Left ventricle myocardium (tissue), 1 donor: ENCODE measurements around a stretch of chr4.

GRCh38 chr4:147793687-147794204, 61.9 kb downstream of the ARHGAP10 start:
- PRO-cap = no peak

GRCh38 chr4:147846893-147847542, 115.1 kb downstream of the ARHGAP10 start:
- PRO-cap = no peak

DNA sequence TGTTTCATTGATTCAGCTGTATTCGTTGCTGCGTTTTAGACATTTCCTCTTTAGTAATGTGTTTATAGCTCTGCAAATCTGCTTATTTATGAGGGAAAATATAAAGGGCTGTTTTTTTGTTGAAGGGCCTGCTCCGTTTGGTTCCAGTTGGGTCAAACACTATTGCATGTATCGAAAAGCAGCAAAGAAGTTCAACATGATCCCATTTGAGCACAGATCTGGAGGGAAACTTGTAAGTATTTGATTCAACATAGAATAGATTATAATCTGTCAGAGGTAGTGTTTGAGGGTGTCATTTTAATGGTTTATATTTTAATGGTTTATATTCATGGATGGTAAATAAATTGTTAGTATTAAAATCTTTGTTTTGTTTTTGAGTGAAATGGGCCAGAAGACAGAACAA, 147.2 kb downstream of the ARHGAP10 start:
- PRO-cap = no peak

DNA sequence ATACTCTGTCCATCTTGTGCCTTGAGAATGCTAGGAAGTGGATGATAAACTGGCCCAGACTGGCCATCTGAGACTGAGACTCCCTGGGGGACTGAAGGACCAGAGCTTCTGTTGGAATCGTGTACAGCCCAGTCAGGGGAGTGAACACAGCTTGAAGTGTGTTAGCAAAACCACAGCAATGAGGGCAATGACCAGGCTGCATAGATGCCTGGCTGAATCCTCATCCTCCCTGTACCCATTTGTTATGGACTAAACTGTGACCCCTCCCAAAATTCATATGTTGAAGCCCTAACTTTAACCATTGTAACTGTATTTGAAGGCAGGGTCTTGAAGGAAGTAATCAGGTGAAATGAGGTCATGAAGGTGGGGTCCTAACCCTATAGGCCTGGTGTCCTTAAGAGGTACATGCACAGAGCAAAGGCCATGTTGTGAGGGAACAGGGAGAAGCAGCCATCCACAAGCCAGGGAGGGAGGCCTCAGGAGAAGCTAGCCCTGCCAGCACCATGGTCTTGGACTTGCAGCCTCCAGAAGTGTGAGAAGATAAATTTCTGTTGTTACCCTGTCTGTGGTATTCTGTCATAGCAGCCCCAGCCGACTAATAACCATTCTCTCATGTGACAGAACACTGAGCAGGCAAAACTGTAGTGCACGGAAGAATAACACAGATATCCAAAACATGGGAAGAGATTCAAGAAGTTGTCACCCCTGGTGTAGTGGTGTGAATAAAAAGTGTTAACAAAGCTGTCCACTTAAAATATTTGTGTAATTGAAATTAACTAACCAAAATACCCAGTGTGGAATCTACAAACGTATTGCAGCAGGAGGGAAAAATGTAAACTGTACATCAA, 264.8 kb downstream of the ARHGAP10 start:
- PRO-cap = no peak

DNA sequence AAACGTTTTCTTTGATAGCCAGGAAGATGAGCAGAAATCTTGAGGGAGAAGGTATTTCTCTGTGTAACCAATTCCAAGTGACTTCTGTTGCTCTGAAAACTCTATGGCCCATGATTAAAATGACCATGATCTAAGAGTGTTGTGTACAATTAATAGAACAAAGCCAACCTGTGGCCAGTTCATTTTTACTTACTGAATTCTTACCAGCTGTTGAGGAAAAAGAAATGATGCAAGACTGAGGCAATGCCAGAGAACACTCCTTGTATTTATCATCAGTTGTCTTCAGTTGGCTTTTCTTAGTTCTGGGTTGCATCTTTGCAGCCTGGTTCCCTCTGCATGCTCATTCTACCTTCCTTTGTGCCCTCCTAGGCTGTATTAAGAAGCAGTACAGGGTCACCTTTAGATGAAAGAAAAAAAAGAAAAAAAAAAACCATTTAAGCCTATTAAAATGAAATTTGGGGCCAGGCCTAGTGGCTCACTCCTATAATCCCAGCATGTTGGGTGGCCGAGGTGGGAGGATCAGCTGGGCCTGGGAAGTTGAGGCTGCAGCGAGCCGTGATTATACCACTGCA, 298.7 kb downstream of the ARHGAP10 start:
- PRO-cap = no peak

DNA sequence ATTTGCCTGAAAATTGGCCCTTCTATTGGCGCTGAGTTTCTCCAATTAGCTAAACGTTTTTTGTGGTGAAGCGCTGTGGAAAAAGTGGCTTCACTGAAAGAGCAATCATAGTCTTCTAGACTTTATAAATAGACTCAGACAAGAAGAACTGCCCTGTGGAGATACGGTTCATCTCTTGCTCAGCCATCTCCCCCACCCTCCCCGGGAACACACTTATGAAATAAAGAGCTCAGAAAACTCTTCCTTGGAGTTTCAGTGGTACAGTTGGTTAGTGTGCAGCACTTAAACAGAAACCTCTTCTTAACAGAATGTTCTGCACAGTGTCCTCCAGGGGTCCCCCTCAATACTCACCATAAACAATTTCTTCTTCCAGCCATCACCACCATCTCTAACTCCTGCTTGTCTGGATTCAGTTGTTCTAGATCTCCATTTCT, 313.0 kb downstream of the ARHGAP10 start:
- PRO-cap = no peak

GRCh38 chr4:148434081-148434577, 8.1 kb downstream of the NR3C2 start:
- PRO-cap = no peak

- PRO-cap = bidirectional peak, plus-strand start at chr4:148445403, minus-strand start at chr4:148445322; bidirectional peak, plus-strand start at chr4:148445651, minus-strand start at chr4:148445567
Measured at GRCh38 chr4:148445220-148446037, 3.2 kb upstream of the NR3C2 start.

GRCh38 chr4:148680298-148681013, 238.2 kb upstream of the NR3C2 start:
- PRO-cap = no peak

DNA sequence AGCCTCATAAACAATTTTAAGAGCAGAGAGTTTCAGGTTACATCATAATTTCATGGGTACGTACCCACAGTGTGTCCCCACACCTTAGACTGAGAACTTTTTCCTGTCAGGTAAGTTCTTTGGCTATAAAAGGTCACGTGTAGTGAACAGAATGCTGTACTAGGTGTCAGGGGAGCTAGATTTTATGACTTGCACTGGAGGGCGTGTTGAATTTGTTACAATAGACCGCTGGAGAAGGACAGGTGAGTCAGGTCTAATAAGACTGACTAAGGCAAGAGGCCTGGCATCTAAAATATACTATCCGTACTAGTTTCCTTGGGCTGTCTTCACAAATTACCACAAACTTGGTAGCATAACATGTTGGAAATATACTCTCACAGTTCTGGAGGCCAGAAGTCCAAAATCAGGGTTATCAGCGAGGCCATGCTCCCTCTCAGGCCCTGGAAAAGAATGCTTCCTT, 511.9 kb upstream of the NR3C2 start:
- PRO-cap = no peak

- PRO-cap = no peak
Measured at GRCh38 chr4:150390369-150390782, 191.6 kb upstream of the MAB21L2 start.

- PRO-cap = no peak
Measured at GRCh38 chr4:150546324-150546728, 35.6 kb upstream of the MAB21L2 start.

DNA sequence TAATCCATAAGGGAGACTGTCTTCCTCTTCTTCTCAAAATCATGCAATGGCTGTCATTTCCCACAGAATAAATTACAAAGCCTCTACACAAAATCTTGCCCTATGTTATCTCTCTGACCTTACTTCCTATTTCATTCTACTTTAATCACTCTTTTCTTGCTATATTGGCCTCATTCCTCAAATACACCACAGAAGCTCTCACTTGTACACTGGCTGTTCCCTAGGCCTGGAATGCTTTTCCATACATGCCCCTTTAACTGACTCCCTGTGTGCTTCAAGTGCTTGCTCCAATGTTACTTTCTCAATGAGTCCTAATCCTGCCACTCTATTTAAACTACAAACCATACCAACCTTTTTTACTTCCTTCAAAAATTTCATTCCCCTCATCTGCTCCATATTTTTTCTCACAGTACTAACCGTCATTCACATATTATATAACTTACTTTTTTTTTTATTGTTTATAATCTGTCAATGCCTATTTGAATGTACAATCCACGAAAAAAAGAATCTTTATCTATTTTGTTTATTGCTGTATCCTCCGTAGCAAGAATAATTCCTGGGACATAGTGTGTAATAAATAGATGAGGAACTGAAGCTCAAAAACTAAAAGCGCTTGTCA, 177.4 kb downstream of the MAB21L2 start:
- PRO-cap = no peak

DNA sequence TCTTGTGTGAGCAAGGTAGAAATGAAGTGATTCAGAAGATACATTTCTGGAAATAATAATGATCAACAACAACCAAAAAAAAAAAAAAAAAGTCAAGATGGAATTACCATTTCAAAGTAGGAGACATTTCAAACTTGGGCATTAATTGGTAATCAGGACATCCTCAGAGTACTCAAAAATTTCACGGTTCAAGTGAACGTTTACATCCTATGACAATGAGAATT, 19.2 kb downstream of the LRBA start:
- PRO-cap = no peak

DNA sequence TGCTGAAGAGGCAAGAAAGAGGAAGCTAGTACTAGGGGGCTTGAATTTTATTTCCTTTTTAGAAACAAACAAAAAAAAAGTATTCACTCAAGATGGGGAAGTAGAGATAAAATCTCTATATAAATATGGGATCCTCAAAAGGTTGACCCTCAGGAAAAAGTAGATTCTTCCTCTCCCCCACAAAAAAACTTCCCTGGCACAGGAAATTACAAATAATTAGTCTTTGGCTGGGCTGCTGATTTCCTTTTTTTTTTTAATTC, 16.0 kb downstream of the LRBA start:
- PRO-cap = no peak

DNA sequence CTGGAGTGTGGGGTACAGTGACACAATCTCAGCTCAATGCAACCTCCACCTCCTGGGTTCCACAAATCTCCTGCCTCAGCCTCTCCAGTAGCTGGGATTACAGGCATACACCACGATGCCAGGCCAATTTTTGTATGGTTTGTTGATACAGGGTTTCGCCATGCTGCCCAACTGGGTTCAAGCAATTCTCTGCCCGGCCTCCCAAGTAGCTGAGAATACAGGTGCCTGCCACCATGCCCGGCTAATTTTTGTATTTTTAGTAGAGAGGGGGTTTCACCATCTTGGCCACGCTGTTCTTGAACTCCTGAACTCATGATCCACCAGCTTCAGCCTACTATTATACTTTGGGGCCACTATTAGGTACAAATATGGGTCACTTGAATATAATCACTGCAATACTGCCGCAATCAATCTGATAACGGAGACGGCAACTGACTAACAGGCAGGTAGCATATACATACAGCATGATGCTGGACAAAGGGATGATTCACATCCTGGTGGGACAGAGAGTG, 11.1 kb downstream of the LRBA start:
- PRO-cap = no peak

DNA sequence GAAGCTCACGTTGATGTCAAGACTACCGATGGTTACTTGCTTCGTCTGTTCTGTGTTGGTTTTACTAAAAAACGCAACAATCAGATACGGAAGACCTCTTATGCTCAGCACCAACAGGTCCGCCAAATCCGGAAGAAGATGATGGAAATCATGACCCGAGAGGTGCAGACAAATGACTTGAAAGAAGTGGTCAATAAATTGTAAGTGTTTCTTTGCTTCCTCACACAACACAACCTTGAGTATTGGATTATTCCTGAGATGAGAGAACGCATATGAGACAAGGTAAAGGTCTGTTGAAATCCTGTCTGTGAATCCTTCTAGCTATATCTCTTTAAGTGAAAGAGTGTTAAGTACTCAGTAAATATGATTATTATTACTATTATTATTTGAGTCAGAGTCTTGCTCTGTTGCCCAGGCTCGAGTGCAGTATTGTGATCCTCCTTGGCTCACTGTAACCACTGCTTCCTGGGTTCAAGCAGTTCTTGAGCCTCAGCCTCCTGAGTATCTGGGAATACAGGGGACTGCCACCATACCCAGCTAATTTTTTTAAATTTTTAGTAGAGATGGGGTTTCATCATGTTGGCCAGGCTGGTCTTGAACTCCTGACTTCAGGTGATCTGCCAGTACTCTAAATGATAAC, 3.6 kb downstream of the RPS3A start:
- PRO-cap = no peak

DNA sequence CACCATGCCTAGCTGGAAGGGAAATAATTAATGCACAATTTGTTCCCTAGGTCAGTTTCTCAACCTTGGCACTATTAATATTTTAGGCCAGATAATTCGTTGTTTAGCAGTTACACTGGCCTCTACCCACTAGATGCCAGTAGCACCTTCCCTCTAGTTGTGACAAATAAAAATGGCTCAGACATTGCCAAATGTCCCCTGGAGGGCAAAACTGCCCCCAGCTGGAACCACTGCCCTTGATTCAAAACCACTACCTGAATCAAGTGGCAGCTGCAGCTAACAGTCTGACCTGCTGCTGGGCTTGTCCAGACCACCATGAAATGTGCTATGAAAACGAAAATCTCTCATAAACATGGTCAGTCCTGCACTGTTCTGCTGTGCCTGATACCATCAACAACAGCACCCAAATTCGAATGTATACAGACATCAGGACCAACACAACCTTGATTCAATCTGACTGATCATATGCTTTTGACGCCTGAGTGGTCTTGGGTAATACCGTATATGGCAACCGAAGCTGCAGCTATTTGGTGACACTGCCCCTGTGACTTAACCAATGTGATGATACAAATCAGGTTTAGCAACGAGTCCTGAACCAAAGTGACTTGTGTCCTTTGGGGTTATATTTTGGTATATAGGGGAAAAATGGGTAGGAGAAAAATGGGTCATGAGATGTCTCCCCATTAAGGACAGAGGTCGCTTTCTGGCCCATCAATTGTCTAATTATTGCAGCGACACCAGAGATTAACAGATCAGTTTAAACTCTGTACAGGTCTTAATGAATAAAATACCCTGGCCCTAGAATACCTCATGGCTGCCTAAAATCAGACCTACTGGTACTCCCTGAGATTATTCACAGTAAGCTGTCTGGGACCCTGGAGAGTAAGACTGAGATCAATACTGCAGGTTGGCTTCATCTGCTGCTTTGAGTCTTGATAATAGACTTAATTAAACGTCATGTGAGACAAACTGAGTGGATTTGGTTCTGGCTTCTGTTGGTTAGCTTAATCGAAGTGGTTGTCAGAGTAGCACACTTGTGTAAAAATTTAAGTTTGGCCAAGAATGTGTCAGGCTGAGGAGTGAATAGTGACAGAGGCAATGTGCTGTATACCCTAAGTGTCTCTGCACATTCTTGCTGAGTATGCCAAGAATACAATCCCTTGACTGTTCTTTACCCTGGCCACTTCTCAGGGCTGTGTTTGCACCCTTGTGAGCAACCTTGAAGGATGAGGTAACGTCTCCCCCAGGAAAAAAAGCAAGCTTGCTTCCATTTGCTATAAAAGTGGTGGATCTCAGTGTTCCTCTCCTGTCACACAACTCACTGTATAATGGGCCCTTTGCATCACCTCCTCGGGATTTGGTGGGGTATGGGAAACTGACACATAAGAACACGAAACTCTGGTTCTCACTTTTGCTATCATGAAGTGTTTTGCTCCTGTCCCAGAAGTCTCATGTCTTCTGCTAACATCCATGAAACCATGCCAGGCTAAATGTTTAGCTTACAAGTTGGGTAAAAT, 14.6 kb downstream of the RPS3A start:
- PRO-cap = no peak

- PRO-cap = no peak
Measured at GRCh38 chr4:151221916-151222615, 54.9 kb upstream of the PRSS48 start.

GRCh38 chr4:151402411-151402859, 6.5 kb upstream of the FHIP1A start:
- PRO-cap = no peak